ENCODE results near the genes APOA1 and PAFAH1B2.

- RRBS, result no CpG with 5 or more reads among the region's 6 CpGs
Observed at GRCh38 chr11:115656637-115657167, 152.5 kb upstream of the CADM1 start.

DNA sequence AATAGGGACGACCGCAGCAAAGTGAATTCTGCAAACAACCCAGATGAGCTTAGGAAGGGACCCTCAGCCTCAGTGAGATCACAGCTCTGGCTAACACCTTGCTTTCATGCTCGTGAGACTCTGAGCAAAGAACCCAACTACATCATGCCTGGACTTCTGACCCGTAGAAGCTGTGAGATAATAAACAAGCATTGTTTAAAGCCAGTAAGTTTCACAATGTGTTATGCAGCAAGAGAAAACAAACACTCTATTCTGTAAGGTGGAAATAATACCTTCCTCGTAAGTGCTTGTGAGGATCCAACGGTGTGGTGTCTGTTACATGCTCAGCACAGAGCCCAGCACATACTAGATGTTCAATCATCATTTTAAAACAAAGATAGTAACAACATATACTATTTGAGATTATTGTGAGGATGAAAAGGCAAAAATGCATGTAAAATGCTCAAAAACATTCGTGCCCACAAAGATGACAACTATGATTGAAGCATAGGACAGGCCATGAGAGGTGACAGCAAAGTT, 433.4 kb downstream of the BUD13 start:
- RRBS, result no CpG with 5 or more reads among the region's 7 CpGs

DNA sequence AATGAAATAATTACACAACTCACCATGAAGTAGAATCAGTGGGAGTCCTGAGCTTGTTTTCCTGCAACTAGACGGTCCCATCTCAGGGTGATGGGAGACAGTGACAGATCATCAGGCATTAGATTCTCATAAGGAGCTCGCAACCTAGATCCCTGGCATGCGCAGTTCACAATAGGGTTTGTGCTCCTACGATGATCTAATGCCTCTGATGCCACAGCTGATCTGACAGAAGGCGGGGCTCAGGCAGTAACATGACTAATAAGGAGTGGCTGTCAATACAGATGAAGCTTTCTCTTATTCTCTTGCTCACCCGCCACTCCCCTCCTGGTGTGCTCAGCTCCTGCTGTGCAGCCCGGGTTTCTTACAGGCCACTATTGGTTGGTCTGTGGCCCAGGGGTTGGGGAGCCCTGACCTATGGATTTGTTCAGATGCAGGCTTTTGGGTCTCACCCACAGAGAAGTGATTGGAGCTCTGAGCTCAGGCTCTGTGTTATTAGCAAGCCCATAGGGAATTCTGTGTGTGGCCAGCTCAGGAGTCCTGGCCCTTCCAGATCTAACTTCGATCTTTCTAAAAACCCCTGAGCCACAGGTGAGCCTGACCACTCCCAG, 352.0 kb downstream of the BUD13 start:
- RRBS, result no CpG with 5 or more reads among the region's 8 CpGs

- RRBS, result no CpG with 5 or more reads among the region's 4 CpGs
Observed at GRCh38 chr11:116660927-116661476, 111.8 kb downstream of the BUD13 start.

GRCh38 chr11:116687452-116688725, 84.9 kb downstream of the BUD13 start:
- RRBS, result no CpG with 5 or more reads among the region's 14 CpGs

DNA sequence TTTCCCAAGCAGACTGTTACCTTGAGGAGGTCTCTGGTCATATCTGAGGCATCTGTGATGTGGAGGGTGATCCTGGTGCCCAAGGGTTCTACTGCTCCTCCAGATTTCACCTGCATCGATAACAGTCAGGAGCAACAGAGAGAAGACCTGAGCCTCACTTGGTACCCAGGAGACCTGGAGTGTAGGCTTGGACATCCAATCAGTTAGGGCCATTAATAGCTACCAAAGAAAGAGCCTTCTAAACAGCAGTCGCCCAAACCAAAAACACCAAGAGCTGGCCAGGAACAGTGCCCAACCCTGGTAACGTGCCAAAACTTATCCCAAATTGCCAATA, 4.3 kb downstream of the ZPR1 start:
- RRBS, result no CpG with 5 or more reads among the region's 3 CpGs

DNA sequence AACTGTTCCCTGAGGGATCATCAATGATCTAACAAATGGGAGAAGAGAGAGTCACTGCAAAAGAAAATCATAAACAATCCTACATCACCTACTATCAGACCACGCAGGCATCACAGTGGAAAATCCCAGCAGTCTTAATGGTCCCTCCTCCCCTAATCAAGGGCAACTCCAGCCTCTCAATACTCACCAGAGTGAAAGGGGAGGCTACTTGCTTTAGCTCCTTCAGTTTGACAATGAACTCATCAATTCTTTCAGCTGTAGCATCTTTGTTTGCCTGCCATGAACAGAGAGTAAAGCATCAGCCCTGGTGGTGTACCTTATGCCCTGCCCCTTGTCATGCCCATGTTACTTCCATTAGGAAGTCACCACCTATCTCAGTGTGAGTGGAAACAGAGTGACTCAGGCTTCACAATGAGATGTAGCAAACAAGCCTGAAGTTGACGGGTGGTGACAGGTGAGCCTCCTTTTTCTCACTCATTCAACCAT, 2.2 kb downstream of the ZPR1 start:
- RRBS, result no CpG with 5 or more reads among the region's 2 CpGs

DNA sequence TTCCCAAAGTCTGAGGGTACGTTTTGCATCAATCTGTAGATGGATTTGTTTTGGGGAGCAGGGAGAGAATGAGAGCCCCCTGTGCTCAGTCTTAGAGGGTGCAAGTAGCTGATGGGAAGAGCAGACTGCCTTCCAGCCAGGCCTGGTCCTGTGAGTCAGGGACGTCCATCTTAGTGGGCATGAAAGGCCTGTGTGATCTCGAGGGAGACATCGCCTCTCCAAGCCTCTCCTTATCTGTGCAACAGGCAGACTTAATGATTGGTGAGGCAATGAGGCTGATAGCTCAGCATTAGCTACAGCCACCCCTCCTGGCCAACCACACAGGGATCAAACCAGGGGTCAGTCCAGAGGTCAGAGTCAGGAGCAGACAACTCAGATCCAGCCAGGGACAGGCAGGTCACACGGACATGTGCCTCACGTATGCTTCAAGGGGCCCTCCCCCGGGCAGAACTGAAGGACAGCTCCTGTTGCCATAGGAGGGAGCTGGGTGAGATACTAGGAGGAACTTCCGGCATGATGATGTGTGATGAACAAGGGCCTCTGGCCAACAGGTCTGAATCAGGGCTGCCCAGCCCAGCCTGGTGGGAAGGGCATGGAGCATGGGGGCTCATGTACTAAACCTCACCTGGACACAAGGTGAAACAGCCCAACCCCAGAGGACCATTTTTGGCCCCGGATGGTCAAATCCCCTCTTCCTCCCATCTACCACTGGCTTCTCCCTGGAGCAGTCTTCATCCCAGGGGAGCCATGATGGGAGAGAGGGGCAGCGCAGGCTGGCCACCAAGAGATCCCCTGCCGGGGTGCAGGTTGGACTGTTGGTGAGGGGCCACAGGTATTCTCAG, 2.8 kb upstream of the APOC3 start:
- RRBS, result 82% methylated on average over 2 of the region's 11 CpGs

GRCh38 chr11:116836873-116838291, at the start of gene APOA1:
APOA1 (minus strand) TSS chr11:116837622.
- RRBS, result 90% methylated on average over 4 of the region's 30 CpGs

DNA sequence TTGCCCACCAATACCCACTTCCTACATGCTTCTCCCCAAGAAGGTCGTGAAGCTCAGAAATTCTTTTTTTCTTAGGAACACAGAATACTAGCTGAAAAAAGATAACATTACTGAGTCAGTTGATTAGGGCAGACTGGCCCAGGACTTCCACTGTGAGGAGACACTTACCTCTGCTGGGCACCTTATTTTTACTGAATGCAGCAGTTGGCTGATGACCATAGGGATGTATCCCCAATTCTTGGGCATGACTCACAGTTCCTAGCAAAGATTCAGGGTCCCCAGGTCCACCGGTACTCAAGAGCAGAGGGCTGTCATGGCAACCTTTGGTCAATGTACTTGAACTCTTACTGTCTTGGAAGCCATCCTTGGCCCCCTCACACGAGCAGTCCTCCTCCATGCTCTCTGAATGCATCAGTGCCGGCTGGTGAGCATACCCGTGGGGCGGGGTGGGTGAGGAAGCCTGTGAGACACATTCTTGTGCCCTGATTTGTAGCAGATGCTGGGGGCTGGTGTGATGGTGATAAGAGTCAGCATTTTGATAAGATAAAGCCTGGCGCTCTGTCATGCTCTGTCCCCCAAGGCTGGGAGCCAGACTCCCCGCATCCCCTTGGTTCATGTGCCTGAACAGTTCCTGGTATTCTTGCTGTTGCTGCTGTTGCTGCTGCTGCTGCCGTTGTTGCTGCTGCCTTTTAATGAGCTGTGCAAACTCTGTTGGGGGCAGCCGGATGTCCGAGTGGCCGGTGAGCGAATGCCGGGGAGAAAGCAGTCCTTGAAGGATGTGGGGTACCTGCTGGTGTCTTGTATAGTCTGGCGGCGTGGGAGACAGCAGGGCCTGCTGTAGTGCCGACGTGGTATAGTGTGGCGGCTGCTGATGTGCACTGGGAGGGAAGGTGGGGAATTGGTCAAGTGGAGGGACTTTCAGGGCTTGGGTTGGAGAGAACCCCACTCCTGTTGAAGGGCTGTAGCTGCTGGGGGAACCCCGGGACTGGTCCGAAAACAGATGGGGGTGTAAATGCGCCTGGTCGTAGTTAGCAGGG, 20.5 kb upstream of the APOA1 start:
- RRBS, result no CpG with 5 or more reads among the region's 23 CpGs

DNA sequence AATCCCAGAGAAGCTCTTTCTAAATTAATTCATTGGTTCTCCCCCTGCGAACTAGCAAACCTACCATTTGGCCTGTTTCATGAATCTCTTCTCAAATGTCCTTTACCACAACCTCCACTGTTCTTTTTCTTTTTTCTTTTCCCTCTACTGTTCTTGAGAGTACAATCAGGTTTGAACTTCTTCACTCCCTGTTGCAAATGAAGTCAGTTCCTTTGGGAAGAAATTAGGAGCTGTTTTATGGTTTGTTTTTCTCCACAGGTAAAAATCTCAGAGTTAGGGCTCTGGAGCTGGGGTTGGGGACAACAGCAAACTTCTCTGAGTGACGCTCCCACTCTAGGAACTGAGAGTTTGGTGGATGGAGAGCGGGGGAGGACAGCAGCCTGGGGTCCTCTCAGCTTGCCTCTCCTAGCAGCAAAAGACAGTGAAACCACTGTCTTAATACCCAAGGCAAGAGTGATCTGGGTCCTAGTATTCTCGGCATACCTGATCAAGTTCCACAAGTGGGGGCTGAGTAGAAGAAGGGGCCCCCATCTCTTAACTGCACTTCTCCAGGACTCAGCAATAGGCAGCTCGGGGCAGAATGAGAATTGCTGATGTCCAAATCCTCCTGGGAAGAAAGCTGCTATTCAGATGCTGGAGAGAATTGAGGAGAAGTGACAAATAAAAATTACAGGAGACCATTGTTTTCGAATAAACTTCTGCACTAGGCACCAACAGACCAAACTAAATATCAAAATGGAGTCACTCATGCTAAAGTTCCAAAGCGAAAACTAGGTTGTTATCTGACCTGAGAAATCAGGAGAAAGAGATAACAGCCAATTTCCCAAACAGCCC, 112.4 kb upstream of the APOA1 start:
- RRBS, result no CpG with 5 or more reads among the region's 7 CpGs

DNA sequence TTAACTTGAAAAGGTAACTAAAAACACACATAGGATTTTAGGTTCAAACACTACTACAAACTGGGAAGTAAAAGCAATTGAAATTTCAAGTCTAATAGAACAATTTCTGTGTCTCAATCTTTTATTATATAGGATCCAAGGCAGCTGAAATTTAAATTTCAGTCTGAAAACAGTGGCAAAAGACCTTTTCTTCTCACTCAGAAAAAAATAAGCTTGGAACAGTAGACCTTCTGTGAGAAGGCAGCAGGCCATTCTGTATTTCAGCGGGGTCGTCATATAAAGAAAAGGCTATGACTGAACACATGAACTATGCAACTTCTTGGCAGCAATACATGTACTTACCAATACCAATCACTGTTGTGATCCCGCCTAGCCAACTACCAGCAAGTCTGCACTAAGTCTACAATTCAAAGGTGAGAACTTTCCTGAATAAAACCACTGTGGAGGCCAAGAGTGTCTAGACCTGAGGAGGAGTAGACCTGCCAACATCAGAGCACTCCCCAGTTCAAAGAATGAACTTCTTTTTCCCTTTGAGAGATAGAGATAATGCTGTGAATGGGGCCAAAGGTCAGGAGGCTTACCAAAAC, 108.3 kb downstream of the SIK3 start:
- RRBS, result no CpG with 5 or more reads among the region's 3 CpGs

- RRBS, result no CpG with 5 or more reads among the region's 6 CpGs
Observed at GRCh38 chr11:117002811-117003543, 95.3 kb downstream of the SIK3 start.

DNA sequence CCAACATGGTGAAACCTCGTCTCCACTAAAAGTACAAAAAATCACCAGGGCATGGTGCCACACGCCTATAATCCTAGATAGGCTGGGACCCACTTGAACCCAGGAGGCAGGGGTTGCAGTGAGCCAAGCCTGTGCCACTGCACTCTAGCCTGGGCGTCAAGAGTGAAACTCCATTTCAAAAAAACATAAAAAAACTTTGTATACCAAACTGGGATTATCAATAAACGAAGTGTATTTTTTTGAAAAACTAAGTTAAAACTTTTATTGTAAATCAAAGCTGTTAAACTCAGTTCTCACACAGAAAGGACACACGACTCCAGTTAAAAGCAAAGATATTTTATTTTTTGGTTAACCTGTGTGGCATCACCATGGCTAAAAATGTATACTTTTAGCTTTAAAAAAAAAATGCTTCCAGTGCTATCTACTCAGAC, 84.9 kb downstream of the SIK3 start:
- RRBS, result no CpG with 5 or more reads among the region's 5 CpGs

- RRBS, result no CpG with 5 or more reads among the region's 9 CpGs
Observed at GRCh38 chr11:117028895-117029202, 69.4 kb downstream of the SIK3 start.

- RRBS, result no CpG with 5 or more reads among the region's 1 CpG
Observed at GRCh38 chr11:117079614-117080412, 18.4 kb downstream of the SIK3 start.

DNA sequence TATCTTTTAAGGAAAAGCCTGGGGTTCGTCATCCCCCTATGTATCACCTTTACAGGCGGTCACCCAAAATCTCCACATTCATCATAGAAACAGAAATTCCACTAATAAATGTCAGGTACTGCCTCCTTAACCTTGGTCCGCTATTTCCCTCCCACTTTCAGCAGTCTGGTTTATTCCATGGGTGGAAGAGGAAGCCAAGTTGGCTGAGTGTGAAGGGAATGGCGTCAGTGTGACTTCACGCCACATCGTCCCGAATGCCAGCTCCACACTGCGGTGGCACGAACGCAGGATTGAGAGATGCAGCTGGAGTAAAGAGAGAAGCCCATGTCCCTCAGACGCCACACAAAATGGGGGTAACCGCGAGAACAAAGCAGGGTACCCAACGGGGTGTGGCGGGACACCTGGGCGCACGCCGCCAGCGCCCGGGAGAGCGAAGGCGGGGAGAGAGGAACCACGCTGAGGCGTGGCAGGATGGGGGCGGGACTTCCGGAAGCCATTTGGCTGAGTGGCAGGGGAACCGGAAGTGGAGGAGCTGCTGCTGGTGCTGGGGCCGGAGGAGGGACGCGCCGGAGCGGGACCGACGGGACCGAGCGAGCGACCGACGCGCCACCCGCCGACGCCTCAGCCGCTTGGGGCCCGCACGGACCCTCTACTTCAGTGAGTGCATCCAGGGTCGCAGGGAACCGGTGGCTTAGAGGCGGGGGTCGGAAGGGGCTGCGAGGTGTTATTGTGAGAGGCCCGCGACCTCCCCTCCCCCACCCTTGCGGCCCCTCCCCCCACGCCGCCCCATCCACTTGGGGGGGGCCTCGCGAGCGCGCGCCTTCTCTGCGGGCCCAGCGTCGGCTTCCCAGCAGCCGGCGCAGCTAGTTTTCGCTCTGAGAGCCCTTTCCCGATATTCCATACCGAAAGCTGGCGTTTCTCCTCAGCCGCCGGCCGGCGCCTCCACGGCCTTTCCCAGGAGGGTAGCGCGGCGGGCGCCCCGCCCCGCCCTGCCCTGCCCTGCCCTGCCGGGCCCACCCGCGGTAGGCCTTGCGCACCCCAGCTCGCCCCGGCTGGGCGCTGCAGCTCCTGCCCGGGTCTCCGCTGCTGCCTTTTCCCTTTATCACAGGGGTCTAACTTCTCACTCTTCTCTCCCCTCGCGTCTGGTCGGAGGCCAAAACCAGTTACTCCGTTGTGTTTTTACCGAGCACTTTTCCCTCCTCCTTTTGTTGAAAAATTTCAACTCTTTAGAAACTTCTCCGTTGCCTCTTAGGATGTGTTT, at the start of gene PAFAH1B2:
PAFAH1B2 (plus strand) TSS at position 526 of the 1,261 bp plus-strand sequence.
- RRBS, result 2% methylated on average over 36 of the region's 96 CpGs

GRCh38 chr11:117170978-117171819, 7.3 kb upstream of the SIDT2 start:
- RRBS, result no CpG with 5 or more reads among the region's 16 CpGs

GRCh38 chr11:117179997-117180488, 1.5 kb downstream of the SIDT2 start:
- RRBS, result no CpG with 5 or more reads among the region's 5 CpGs

- RRBS, result no CpG with 5 or more reads among the region's 12 CpGs
Observed at GRCh38 chr11:117201655-117202228, 2.6 kb downstream of the TAGLN start.

All from brain (tissue), 1 donor.